Monocyte (primary cell): ENCODE results near the gene FBXW12.

- PRO-cap, 2 experiments: no peak in any of the 2 experiments
Observed at GRCh38 chr3:46985868-46986708, 6.6 kb downstream of the NBEAL2 start.

GRCh38 chr3:47162534-47162953 lies 1.4 kb downstream of the SETD2 start:
- PRO-cap, 2 experiments: no peak in any of the 2 experiments

- PRO-cap, 2 experiments: no peak in any of the 2 experiments
Observed at GRCh38 chr3:47164626-47165006, 703 bp upstream of the SETD2 start.

GRCh38 chr3:47283617-47284191 lies 960 bp downstream of the KLHL18 start:
- PRO-cap, 2 experiments: no peak in any of the 2 experiments

GRCh38 chr3:47379960-47380234 lies 924 bp upstream of the PTPN23 start:
- PRO-cap, 2 experiments: no peak in any of the 2 experiments

DNA sequence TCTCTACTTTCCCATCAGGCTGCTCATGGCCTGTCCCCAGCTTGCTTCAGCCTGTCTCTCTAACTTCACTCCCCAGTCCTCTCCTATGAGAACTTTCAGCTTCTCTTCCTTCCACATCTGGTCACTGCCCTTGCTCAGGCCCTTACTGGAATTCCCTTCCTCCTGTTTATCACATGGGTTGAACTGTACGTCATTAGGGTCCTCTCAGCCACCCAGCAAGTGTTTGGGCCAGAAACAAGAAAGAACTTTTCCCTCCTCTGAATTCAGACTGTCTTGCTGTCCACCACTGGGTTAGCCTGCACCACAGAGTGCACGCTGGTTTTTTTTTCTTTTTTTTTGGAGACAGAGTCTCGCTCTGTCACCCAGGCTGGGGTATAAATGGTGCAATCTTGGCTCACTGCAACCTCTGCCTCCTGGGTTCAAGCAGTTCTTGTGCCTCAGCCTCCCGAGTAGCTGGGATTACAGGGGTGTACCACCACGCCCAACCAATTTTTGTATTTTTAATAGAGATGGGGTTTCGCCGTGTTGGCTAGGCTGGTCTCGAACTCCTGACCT lies 5.1 kb downstream of the PTPN23 start:
- PRO-cap, 2 experiments: no peak in any of the 2 experiments

DNA sequence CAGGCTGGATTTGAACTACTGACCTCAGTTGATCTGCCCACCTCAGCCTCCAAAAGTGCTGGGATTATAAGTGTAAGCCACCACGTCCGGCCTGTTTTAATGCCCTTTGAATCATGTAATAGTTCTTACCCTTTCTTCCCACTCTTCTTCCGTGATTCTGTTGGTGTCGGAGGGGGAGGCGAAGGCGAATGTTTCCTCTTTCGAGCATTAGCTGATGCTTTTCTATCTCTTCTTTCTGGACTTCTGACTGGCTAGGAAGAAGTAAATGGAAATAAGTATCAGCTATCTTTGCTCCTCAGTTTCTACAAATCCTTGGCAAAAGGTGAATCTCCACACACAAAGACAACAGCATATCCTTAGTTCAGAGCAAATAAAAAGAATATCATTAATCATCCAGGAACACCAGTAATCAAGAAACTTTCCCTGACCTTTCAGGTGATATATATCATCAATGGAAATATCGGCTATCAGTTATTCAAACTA lies 75.4 kb downstream of the SMARCC1 start:
- PRO-cap, 2 experiments: no peak in any of the 2 experiments

DNA sequence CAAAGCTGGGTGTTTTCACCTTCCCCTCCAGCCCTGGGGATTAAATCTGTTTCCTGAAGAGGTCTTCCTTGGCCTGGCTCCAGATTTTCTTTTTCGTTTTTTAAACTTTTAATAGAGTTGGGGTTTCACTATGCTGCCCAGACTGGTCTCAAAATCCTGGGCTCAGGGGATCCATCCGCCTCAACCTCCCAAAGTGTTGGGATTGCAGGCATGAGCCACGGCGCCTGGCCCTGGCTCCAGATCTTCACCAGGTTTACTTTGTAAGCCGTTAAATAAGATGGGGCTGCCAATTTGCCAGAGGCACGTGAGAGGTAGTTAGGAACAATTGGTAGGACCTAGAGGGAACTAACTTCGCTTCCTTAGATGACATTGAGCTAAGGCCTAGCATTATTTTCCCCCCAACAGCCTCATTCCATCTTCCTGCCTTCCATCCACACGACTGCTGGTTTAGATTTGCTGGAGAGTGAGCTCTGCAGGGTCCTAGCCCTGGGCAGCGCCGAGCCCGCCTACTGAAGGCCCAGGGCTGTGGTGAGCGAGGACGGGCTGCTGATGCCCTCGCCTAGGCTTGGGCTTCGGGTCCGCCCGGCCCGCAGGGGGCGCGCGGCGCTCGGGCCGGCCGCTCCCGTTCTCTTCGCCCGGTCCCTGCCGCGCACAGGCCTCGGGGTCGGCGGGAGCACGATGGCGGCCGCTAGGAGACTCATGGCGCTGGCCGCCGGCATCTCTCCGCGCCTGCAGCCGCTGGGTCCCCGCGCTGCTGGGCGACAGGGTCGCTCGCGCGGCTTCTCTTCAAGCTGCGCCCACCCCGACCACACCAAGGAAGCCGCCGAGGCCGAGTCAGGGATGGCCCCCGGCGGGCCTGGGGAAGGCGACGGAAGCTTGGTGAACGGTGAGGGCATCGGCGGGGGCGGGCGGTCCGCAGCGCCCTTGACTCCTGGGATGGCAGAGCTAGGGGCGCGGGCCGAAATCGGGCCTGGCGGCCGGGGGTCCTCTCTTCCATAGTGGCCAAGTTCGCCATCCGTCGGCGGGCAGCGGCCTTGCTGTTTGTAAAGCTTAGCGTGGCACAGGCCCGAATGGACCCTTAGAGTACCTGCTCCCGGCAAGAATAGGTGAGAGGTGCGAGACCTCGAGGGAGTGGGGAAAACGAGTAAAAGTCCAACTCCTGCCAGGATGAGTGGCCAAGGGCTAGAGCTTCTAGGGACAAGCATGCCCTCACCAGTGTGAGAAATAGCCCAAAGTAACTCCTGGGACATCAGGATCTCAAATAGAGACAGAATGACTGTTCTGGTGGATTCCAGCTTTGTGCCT lies 21.9 kb downstream of the DHX30 start:
- PRO-cap, 2 experiments: peak in 2 of 2 experiments; most common plus-strand start position 691 of the sequence (in 2)

- PRO-cap, 2 experiments: no peak in any of the 2 experiments
Observed at GRCh38 chr3:47844315-47844661, 41.4 kb downstream of the DHX30 start.

GRCh38 chr3:47846151-47847176 lies 43.5 kb downstream of the DHX30 start:
- PRO-cap, 2 experiments: no peak in any of the 2 experiments

GRCh38 chr3:47850369-47851261 lies 47.7 kb downstream of the DHX30 start:
- PRO-cap, 2 experiments: no peak in any of the 2 experiments

DNA sequence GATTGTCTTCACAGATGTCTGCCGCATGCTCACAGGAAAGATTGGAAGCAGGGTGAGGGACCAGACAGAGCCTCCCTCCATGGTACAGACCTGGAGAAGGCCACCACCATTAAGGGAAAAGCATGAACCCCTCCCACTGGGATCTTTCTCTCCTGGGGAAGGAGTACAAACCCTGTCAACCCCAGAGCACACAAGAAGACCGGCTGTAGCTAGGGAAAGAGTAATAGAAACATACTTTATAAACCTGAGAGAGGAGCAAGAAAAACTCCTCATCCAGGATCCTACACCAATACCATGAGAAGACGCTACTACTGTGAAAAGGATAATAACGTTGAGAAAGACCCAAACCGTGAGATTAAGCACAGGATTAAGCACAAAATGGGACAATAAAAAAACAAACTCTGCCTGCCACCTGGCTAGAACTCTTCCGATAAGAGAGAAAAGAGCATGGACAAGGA lies 20.2 kb downstream of the MAP4 start:
- PRO-cap, 2 experiments: no peak in any of the 2 experiments

DNA sequence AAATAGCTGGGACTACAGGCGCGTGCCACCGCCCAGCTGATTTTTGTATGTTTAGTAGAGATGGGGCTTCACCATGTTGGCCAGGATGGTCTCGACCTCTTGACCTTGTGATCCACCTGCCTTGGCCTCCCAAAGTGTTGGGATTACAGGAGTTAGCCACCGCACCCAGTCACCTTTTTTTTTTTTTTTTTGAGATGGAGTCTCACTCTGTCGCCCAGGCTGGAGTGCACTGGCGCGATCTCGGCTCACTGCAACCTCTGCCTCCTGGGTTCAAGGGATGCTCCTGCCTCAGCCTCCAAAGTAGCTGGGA lies 28.0 kb downstream of the CDC25A start:
- PRO-cap, 2 experiments: no peak in any of the 2 experiments

GRCh38 chr3:48188467-48188902 lies 268 bp upstream of the CDC25A start:
- PRO-cap, 2 experiments: no peak in any of the 2 experiments

DNA sequence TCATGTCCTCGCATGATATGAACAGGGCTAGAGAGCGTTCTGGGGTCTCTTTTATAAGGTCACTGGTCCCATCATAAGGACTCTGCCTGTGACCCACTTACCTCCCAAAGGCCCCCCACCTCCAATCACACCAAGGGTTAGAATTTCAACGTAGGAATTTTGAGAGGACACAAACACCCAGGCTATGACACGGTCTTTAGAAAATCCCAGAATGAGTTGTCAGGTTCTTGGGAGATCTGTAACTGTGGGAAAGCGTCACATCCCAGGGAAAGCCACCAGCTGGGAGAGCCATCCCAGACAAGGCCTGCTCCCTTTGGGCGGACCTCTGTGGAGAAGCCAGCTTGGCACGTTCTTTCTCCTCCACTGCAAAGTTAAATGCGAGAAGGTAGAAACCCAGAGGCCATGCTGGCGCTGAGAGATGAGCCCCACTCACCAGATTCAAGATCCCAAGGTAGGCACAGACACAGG lies at the start of gene FBXW12:
TSS of gene FBXW12 (plus strand) at position 350 of the 468 bp plus-strand sequence.
- PRO-cap, 2 experiments: no peak in any of the 2 experiments

- PRO-cap, 2 experiments: no peak in any of the 2 experiments
Observed at GRCh38 chr3:48403720-48404789, 25.8 kb downstream of the PLXNB1 start.

- PRO-cap, 2 experiments: no peak in any of the 2 experiments
Observed at GRCh38 chr3:48422663-48423299, 7.1 kb downstream of the PLXNB1 start.

DNA sequence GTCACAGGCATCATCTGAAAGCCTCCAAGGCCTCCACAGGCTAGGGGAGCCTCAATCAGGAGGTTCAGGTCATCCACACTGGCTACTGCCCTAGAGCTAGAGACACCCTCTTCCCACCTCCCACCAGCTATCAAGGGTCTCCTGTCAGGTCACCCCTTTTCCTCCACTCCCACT lies 588 bp upstream of the PLXNB1 start:
- PRO-cap, 2 experiments: no peak in any of the 2 experiments

GRCh38 chr3:48503380-48503776 lies 596 bp downstream of the SHISA5 start:
- PRO-cap, 2 experiments: no peak in any of the 2 experiments

DNA sequence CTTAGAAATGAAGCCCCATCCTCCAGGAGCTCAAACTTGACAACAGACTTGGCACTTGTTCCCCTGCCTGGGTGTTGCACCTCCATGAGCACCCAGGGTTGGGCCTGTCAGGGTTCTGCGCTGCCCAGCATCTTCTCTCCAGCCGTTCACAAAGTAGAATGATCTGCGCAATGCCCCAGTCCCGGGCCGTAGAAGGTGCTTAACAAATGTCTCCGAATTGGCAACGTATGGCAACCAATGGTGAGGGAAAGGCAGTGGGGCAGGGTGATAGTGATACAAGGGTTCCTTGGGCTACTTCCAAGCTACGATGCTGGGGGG lies 2.6 kb upstream of the COL7A1 start:
- PRO-cap, 2 experiments: no peak in any of the 2 experiments